Measurements from ENCODE around the gene TAF5.

DNA sequence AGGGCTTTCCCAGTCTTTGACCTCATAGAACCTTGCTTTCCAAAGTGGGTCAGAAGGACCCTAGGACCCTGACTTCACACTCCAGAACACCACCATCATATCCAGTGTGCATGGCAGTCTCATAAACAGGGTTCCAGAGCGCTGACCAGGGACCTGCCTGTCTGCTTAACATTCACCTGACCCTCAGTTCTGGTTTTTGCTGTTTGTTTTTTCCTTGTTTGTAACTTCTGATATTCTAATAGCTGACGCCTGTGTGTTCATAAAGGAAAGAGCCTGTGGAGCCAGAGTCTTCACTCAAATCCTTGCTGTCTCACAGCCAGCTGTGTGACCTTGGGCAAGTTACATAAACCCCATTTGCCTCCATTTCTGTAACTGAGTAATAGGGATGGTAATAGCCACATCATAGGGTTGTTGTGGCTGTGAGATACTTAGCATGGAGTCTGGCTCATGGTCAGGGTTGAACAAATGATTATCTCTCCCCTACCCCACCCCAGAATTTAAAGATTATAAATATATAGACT, 27.0 kb downstream of the WBP1L start:
- PRO-cap, 5 experiments: no peak in any of the 5 experiments
- RAMPAGE, long total RNA, 2 experiments: no peak in any of the 2 experiments
- RRBS: no CpG with 5 or more reads among the region's 2 CpGs

DNA sequence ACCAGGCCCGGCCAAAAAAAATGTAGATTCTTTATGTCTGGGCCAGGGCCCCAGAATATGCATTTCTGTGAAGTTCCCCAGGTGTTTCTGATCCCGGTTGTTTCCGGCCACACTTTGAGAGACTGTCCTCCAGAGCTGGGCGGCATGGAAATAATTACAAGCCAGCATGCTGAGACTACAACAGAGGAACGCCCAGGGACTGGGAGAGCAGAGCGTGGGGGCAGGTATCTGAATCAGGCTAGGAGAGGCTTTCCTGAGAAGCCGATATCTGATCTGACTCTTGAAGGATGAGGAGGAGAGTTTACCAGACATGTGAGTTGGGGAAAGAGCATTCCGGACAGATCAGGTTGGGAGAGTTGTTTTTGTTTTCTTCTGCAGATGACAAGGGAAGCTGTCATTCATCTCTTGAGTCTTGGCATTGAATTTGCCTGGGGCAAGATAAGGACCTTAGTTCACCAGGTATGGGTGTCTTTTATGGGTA, 35.9 kb downstream of the WBP1L start:
- PRO-cap, 5 experiments: no peak in any of the 5 experiments
- RAMPAGE, long total RNA, 2 experiments: no peak in any of the 2 experiments
- RRBS: 80% methylated on average over 1 of the region's 8 CpGs

GRCh38 chr10:102796330-102796918, 40.8 kb downstream of the CYP17A1 start:
- PRO-cap, 5 experiments: peak in 5 of 5 experiments; most common plus-strand start chr10:102796593 (in 2); most common minus-strand start chr10:102796469 (in 4)
- RAMPAGE, long total RNA, 2 experiments: no peak in any of the 2 experiments
- RRBS: no CpG with 5 or more reads among the region's 10 CpGs

DNA sequence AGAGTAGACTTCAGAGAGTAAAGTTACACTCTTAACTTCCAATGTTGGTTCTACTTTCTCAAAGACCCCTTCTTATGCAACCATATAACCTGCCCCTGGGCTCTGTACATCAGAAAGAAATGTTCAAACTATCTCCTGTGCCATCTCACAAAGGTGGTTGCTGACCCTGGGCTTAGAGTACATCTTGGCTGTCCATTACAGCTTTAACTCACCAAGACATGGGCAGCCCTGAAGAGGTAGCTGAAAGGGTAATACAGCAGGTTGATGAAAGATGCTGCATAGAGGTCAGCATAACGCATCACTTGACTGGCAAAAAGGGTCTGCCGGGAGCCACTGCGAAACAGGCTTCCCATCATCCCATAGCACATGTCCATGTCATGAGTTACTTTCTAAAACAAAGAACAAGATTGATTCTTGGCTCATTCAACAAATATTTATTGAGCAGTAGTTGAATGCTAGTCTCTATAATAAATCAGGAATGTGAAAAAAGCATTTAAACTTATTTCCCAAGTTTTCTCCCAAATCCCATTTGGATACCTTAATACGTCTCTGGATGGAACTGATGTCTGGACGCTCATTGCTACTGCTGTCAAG, 102.6 kb downstream of the NT5C2 start:
- PRO-cap, 5 experiments: no peak in any of the 5 experiments
- RAMPAGE, long total RNA, 2 experiments: no peak in any of the 2 experiments
- RRBS: no CpG with 5 or more reads among the region's 5 CpGs

DNA sequence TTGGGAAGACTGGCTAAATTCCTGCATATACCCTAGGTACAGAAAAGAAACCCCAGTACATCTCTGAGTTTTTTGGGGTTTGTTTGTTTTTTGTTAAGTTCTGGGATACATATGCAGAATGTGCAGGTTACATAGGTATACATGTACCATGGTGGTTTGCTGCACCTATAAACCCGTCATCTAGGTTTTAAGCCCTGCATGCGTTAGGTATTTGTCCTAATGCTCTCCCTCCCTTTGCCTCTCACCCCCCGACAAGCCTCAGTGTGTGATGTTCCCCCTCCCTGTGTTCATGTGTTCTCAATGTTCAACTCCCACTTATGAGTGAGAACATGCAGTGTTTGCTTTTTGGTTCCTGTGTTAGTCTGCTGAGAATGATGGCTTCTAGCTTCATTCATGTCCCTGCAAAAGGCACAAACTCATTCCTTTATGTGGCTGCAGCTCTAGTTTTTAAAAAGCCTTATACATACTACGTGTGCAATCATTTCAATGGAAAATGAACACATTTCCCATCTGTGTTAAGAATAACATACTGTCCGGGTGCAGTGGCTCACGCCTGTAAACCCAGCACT, 54.8 kb downstream of the NT5C2 start:
- PRO-cap, 5 experiments: no peak in any of the 5 experiments
- RAMPAGE, long total RNA, 2 experiments: no peak in any of the 2 experiments
- RRBS: no CpG with 5 or more reads among the region's 6 CpGs

- PRO-cap, 5 experiments: peak in 5 of 5 experiments; most common plus-strand start chr10:103367981 (in 5); most common minus-strand start chr10:103367868 (in 4)
- RAMPAGE, long total RNA, 2 experiments: no peak in any of the 2 experiments
- RRBS: no CpG with 5 or more reads among the region's 28 CpGs
These were observed at the start of gene TAF5 for GRCh38 chr10:103367680-103368121. TAF5 (plus strand) TSS chr10:103367976.

- PRO-cap, 5 experiments: no peak in any of the 5 experiments
- RAMPAGE, long total RNA, 2 experiments: no peak in any of the 2 experiments
- RRBS: 69% methylated on average over 11 of the region's 33 CpGs
These were observed 5.7 kb downstream of the CALHM3 start for GRCh38 chr10:103473291-103473798.

DNA sequence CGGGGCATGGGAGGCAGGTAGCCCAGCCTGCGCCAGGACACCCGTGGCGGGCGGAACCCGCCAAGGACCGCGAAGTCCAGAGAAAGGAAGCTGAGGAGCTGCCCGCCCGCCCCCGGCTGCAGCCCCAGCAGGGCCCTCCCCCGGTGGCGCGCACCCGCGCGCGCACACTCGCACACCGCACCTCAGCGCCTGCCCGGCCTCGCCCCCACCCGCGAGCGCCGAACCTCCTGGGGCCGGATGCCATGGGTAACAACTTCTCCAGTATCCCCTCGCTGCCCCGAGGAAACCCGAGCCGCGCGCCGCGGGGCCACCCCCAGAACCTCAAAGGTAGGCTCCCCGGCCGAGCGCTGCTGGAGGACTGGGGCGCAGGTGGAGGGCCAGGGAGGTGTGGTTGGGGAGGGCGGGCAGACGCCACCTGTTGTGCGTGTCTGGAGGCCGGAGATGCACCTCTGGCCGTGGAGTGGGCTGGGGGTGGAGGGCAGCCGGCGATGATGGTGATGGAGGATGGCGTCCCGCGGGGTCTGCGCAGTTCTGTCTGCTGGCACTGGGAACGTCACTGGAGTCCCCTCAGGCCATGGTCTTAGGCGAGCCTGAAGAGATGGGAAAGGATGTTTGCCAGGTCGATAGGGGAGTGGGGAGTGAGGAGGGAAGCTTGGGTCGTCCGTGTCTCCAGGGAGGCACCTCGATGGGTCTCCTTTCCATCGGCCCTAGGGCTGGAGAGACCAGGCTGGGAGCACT, 810 bp downstream of the NEURL1 start:
- PRO-cap, 5 experiments: no peak in any of the 5 experiments
- RAMPAGE, long total RNA, 2 experiments: no peak in any of the 2 experiments
- RRBS: 4% methylated on average over 26 of the region's 58 CpGs

DNA sequence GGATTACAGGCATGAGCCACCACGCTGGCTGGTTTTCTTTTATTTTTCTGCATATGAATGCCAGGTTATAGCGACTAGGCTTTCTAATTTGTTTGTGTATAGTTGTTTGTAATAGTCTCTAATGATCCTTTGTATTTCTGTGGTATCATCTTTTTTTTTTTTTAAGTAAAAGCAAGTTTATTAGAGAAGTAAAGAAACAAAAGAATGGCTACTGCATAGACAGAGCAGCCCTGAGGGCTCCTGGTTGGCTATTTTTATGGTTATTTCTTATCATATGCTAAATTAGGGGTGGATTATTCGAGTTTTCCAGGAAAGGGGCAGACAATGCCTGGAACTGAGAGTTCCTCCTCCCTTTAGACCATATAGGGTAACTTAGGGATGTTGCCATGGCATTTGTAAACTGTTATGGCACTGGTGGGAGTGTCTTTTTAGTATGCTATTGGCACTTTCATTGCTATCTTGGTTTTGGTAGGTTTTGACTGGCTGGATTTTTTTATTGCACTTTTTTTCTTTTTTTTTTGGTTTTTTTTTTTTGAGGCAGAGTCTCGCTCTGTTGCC, 33.4 kb downstream of the NEURL1 start:
- PRO-cap, 5 experiments: no peak in any of the 5 experiments
- RAMPAGE, long total RNA, 2 experiments: no peak in any of the 2 experiments
- RRBS: no CpG with 5 or more reads among the region's 4 CpGs

DNA sequence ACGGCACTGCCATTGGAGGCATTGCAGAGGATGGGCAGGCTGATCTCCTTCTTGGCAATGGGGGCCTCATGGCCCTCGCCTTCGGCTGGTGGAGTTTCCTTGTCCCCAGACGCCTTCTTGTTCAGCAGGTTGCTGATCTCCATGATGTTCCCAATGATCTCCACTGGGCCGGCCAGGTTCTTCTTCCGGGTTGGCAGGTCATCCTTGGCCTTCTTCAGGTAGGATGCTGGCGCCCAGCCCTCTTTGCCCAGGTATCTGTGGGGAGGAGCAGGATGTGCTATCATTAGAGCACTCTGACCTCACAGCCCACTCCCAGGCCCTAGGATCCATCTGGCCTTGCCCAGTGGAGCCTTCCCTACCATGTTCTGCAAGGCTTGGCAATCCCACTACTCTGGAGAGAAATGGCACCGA, 119.4 kb downstream of the NEURL1 start:
- PRO-cap, 5 experiments: no peak in any of the 5 experiments
- RAMPAGE, long total RNA, 2 experiments: no peak in any of the 2 experiments
- RRBS: no CpG with 5 or more reads among the region's 8 CpGs

GRCh38 chr10:103618534-103619500, 125.3 kb downstream of the NEURL1 start:
- PRO-cap, 5 experiments: no peak in any of the 5 experiments
- RAMPAGE, long total RNA, 2 experiments: no peak in any of the 2 experiments
- RRBS: no CpG with 5 or more reads among the region's 20 CpGs

DNA sequence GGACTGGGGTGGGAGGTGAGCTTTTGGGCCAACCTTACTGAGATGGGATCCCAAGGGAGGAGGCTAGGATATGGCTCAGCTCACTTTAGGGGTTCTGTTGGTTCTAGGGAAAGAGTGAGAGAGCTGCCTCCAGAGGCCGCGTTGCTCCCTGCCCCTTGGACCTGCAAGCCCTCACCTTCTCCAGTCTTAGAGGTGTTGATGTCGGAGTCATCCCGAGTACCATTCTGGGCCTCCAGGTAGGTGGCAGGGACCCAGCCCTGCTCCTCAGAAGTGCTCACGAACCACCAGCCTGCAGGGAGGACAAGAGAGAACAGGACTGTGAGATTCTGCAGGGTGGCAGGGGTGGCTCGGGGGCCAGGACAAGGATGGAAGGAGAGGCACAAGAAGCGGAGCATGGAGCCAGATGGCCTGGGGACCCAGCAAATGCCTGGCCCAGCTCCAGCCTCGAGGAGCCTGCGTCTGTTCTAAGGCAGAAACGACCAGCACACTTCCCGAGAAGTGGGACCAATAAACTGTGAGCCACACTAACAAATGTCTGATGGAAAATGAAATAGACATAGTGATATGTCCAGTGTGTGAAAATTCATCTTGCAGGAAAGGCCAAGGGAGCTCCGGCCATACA, 133.5 kb downstream of the NEURL1 start:
- PRO-cap, 5 experiments: no peak in any of the 5 experiments
- RAMPAGE, long total RNA, 2 experiments: no peak in any of the 2 experiments
- RRBS: no CpG with 5 or more reads among the region's 12 CpGs

- PRO-cap, 5 experiments: peak in 2 of 5 experiments; most common plus-strand start chr10:103713661 (in 2)
- RAMPAGE, long total RNA, 2 experiments: no peak in any of the 2 experiments
- RRBS: no CpG with 5 or more reads among the region's 4 CpGs
These were observed 141.9 kb downstream of the SH3PXD2A start for GRCh38 chr10:103713442-103713948.

DNA sequence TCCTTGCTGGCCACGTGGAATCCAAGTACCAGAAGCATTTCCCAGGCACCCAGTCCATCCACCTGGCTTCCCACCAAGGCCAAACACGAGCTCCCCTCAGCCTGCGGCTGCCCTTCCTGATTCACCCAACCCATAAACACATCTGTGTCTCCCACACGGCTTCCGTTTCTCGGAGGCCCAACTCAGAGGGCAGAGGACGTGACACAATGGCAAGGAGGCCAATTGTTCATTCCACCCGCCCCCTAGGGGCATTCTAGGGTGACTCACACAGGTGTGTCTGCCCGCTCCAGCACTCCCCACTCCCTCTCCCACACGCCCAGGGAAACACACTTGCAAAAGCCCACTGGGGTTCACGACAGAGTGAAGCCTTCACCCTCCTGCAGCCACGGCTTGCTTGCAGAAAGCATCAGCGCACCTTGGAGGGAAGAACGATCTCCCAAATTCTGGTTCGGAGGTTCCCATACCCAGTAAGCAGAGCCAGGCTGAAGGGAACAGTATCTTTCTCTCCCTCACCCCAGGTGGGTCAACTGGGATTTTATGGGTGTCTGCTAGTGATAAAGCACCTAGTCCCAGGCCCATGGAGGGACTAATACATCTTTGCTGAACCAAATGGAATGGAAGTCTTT, 109.6 kb downstream of the SH3PXD2A start:
- PRO-cap, 5 experiments: no peak in any of the 5 experiments
- RAMPAGE, long total RNA, 2 experiments: no peak in any of the 2 experiments
- RRBS: no CpG with 5 or more reads among the region's 15 CpGs

DNA sequence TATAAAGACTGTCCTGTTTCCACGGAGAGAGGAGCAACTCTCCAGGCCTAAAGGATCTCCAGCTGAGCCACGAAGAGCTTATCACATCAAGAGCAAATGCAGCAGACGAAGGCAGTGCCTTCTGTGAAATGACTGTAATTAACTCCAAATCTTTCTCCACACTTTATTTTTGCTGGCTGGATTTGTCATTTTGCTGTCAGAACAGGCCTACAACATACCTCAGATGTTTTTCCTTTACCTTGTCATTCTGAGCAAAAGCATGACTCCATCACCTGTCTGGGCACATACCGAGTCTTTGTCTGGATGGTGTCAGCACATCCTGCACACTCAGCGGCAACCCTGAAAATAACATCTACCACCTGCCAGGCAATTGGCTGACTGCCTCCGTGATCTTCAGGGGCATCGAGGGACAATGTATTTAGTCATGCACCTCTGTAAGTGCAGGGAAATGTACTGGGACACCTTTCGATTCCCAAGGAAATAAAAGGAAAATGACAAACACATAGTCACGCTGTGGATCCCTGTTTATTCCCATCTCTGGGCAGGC, 26.3 kb upstream of the SH3PXD2A start:
- PRO-cap, 5 experiments: no peak in any of the 5 experiments
- RAMPAGE, long total RNA, 2 experiments: no peak in any of the 2 experiments
- RRBS: no CpG with 5 or more reads among the region's 9 CpGs

DNA sequence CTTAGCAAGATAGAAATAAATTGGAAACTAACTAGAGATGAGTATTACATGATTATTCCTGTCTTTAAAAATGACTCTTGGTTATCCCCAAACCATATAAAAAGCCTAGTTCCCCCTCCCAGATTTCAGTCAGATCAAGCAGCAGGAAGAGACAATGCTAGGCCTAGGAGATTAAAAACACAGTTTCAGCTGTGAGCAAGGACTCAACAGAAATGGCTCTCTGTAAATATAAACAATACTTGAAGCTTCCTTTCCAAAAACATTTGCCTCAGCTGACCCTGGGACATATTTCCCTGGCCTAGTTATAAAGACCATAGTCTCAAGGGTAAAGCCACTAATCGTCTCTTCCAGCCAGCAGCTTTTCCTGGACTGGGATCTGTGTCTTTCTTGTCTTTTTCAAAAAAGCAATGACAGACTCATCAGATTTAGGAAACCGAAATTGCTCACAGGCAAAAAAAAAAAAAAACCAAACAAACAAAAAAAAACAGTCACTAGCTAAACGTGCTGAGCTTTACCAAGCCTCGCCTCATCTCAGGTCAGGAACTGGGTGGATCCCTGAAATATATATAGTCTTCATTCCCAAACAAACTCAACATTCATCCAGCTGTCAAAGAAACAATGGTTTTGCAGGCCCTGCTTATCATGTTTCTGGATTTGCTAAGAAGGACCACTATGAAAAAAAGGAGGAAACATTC, 23.6 kb downstream of the STN1 start:
- PRO-cap, 5 experiments: peak in 2 of 5 experiments; most common plus-strand start position 592 of the sequence (in 1); most common minus-strand start position 538 of the sequence (in 1)
- RAMPAGE, long total RNA, 2 experiments: no peak in any of the 2 experiments
- RRBS: no CpG with 5 or more reads among the region's 4 CpGs

GRCh38 chr10:104002080-104003417, 35.6 kb downstream of the SLK start:
- PRO-cap, 5 experiments: no peak in any of the 5 experiments
- RAMPAGE, long total RNA, 2 experiments: no peak in any of the 2 experiments
- RRBS: no CpG with 5 or more reads among the region's 7 CpGs

DNA sequence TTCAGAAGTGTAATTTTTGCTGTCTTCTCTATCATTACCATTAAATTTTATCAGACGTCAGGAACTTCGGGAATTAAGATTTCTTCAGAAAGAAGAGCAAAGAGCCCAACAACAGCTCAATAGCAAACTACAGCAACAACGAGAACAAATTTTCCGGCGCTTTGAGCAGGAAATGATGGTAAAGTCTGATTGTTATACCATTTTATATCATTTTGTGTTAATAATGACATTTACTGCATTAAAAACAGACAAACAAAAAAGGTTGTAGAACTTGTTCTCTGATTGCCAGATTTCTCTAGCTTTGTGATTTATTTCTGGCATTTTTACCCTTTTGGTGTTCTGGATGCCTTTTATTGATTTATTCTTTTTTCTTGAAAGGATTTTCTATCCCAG, 38.9 kb downstream of the SLK start:
- PRO-cap, 5 experiments: no peak in any of the 5 experiments
- RAMPAGE, long total RNA, 2 experiments: no peak in any of the 2 experiments
- RRBS: no CpG with 5 or more reads among the region's 5 CpGs

- PRO-cap, 5 experiments: no peak in any of the 5 experiments
- RAMPAGE, long total RNA, 2 experiments: no peak in any of the 2 experiments
- RRBS: no CpG with 5 or more reads among the region's 6 CpGs
These were observed 26.2 kb downstream of the ITPRIP start for GRCh38 chr10:104311931-104312590.

GRCh38 chr10:104313184-104313605, 25.1 kb downstream of the ITPRIP start:
- PRO-cap, 5 experiments: peak in 2 of 5 experiments; most common minus-strand start chr10:104313262 (in 1)
- RAMPAGE, long total RNA, 2 experiments: no peak in any of the 2 experiments
- RRBS: no CpG with 5 or more reads among the region's 6 CpGs